ENCODE measurements around a stretch of chr7.

GRCh38 chr7:135619232-135619928 is 42.9 kb upstream of the STMP1 start:
- PRO-cap, 2 experiments = no peak in any of the 2 experiments

GRCh38 chr7:135650399-135651284 is 11.7 kb upstream of the STMP1 start:
- PRO-cap, 2 experiments = no peak in any of the 2 experiments

- PRO-cap, 2 experiments = no peak in any of the 2 experiments
Measured at GRCh38 chr7:135761800-135762473, 13.3 kb upstream of the FAM180A start.

DNA sequence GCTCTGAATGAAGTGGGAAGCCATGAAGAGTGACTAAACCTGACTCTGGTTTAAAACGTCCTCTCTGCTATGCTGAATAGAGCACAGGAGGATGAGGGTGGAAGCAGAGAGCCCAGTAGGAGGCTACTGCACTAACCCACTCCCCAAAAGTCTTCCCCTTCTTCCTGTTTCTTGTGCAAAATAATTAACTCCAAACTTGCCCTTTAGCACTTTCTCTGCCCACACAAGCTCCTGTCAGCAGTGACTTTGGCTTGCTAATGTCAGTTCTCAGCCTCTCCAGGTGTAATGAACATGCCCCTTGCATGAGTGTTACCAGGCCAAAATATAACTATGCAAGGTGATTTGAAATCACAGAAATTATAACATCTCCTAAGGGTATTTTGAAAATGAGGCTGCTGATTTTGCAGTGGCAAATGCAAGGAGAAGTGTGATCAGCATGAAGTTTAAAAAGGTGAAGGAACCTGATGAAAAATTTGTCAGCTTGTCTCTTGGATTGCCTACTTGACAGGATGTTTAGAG is 3.8 kb upstream of the PTN start:
- PRO-cap, 2 experiments = no peak in any of the 2 experiments

GRCh38 chr7:137942438-137942859 is 59.4 kb downstream of the CREB3L2 start:
- PRO-cap, 2 experiments = no peak in any of the 2 experiments

- PRO-cap, 2 experiments = no peak in any of the 2 experiments
Measured at GRCh38 chr7:137977100-137977511, 24.8 kb downstream of the CREB3L2 start.

DNA sequence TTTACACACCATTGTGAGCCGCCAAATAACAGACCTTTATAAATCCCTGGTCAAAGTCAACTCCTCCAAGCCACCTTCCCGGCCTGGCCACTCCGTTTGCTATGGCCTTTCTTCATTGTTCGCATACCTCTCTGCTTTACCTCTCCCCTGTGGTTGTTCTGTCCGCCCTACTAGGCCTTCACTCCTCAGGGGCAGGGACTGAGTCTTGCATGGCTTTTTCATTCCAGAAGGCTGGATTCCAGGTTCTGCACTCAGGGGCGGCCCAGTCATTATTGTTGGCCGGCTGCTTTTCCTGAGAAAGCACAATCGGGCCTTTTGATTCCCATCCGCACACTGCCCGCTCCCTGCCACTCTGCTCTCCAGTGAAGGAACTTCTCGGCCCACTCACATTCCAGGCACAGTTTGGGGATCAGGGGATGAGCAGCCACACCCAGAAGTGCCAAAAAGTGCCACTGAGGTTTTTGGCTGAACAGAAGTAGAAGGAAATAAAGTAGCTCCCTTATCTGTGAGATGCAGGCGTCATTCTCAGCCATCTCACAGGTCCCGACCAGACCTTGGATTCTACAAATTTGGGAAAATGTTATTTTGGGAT is 18.2 kb downstream of the CREB3L2 start:
- PRO-cap, 2 experiments = no peak in any of the 2 experiments

DNA sequence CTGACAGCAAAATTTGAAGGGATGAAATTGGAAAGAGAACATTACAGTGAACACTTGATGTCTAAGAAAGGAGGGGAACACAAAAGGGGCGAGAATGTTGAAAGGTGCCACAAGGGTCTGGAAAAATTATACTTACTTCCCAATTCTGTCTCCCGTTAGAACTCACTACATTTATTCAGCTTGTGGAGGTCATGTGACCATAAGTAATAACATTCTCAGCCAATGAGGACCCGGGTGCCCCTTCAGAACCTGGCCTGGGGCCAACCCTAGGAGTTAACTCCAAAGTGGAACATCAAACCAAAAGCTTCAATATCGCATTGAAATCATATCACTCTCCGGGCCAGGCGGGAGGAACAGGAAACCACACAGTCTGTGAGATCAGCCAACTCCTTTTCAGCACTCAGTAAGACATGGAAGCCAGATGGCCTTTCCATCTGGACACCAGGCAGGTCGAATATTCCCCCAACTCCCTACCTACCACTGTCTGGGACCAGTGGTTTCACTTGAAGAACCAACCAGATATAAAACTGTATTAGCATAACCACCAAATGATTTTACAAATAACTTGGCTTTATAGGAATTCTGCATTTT is 5.5 kb downstream of the CREB3L2 start:
- PRO-cap, 2 experiments = no peak in any of the 2 experiments

- PRO-cap, 2 experiments = no peak in any of the 2 experiments
Measured at GRCh38 chr7:138564095-138564808, 104.2 kb downstream of the TRIM24 start.

GRCh38 chr7:138755670-138756263 is 42.0 kb upstream of the TMEM213 start:
- PRO-cap, 2 experiments = no peak in any of the 2 experiments

- PRO-cap, 2 experiments = no peak in any of the 2 experiments
Measured at GRCh38 chr7:138776017-138776603, 21.7 kb upstream of the TMEM213 start.

- PRO-cap, 2 experiments = no peak in any of the 2 experiments
Measured at GRCh38 chr7:138786106-138786336, 11.8 kb upstream of the TMEM213 start.

- PRO-cap, 2 experiments = no peak in any of the 2 experiments
Measured at GRCh38 chr7:139058635-139059370, 23.0 kb upstream of the ZC3HAV1L start.

GRCh38 chr7:139064530-139065716 is 29.1 kb upstream of the ZC3HAV1L start:
- PRO-cap, 2 experiments = no peak in any of the 2 experiments

DNA sequence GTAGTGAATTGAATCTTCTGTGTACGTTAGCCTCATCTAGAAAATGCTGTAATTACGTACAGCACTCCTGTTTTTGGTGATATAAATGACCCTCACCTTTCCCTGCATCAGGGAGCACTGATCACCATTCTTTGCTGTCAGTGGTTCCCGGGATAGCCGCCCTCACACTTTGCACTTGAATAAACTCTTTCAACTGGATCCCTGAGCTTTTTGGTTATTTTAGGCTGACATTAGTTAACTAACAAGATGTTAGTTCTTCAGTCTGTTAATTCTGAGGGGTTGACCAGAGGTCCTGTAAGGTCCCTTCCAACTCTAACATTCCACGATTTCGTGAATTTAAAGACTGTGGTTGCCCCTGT is 693 bp upstream of the TTC26 start:
- PRO-cap, 2 experiments = no peak in any of the 2 experiments

GRCh38 chr7:139365216-139366150 is 5.8 kb downstream of the LUC7L2 start:
- PRO-cap, 2 experiments = no peak in any of the 2 experiments

DNA sequence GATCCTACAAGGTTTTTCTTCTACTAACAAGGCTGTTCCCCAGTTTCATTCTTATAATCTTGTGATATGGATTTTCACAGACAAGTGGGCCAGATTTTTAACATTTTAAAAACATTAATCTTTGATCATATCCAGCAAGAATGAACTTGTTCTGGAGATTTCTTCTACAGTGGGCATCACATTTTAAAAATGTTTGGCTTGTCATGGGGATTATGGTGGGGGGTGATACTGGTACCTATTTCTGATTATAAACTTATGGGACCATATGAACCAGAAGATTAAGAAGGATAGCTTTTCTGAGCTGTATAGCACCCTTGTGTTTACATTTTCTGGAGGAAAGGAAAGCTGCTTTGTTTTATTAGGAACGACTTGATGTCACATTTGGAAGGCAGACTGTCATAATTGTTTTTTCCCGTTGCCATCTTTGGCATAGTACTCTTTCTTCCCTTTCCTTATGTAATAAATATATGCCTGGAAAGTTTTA is 9.9 kb downstream of the LUC7L2 start:
- PRO-cap, 2 experiments = no peak in any of the 2 experiments

- PRO-cap, 2 experiments = no peak in any of the 2 experiments
Measured at GRCh38 chr7:139423399-139424358, 59.8 kb downstream of the KLRG2 start.

DNA sequence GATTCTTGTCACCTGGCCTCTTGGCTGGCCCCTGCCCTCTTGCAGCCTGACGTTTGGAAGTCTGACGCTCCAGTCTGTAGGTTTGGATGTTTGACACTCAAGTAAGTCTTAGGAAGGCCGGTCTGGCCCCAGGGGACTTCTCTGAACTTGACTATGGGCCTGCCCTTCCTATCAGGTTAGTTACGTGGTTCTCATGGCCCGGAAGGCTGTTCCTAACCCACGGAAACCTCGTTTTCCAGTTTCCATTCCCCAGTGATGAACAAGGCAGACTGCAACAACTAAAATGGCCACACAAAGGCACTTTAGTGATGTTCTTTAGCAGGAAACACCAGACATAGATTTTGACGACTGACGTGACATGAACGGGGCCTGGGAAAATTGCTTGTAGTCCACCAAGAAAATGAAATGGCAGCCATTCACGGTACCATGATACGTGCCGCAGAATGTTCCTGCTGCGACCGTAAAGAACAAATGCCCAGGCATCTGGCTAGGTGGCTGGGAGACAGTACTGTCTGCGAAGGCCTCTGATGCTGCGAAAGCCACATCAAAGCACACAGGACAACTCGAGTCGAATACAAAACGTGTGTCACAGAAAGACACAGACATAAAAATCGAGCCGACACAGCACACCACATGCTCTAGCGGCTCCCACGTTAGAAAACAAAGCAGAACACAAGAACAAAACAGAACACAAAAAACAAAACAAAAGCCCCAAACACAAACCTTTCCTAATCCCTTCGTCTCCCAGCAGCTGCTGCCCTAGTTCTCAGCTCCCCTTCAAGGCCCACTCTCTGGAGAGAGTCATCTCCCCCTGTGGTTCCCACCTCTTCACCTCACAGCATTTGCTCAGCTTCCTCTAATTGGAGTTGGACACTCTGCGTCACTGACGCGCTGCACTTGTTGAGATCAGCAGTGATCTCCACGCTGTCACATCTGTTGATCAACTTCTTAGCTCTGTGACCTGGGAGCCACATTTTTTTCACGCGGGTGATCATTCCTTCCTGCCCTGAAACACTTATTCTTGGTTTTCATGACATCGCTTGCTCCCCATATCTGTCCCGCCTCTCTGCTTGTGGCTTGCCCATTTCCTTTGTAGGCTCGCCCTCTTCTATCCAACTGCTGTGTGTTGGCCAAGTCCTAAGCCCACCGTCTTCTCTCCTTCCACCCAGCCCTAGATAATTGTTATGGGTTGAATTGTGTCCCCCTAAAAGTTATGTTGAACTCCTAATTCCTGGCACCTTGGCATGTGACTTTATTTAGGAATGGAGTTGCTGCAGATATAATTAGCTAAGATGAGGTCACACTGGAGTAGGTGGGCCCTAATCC is 112.2 kb downstream of the CLEC2L start:
- PRO-cap, 2 experiments = peak in 2 of 2 experiments; most common plus-strand start position 331 of the sequence (in 2); most common minus-strand start position 485 of the sequence (in 2)

- PRO-cap, 2 experiments = no peak in any of the 2 experiments
Measured at GRCh38 chr7:139637138-139637680, 113.7 kb downstream of the CLEC2L start.